Gastroesophageal sphincter (tissue), 4 donors: ENCODE measurements around the gene ACSL6.

DNA sequence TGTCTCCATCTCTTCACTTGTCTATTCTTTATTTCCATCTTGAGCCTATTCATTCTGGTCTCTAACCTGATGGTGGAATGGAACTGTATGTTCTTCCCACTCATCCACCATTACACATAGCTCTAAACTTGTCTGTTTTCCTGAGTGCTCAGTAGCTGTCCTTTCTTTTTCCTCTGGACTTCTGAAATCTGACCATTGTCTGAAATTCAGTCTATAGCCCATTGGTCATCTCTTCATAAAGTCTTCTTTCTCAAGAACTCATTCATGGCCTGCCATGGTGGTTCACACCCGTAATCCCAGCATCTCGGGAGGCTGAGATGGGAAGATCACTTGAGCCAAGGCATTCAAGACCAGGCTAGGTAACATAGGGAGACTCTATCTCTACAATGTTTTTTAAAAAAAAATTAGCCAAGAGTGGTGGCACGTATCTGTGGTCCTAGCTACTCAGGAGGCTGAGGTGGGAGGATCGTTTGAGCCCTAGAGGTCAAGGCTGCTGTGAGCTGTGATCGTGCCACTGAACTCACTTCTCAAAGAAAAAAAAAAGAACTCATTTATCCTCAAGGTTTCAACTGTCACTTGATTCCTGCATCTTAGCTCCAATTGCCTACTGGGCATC, 29.2 kb upstream of the SLC12A2 start:
- PRO-cap, result no peak
- RAMPAGE, long total RNA, 4 experiments, result no peak in any of the 4 experiments

DNA sequence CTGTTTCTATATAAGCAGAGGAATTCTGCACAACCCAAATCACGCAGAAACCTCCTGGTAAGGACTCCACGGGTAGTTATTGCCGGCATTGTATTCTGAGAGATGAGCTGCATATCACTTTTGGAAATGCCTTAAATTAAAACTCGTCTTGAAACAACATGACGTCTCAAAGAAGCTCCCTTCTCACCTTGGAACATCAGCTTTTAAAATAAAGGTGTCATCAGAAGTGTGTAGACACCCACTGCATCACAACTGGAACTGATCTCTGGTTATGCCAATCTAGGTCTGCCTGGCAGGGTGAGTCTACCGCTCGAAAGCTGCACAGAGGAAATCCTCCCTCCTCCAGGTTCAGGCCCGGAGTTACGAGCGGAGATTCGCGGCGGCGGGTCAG, 1.0 kb upstream of the SLC12A2 start:
- PRO-cap, result no peak
- RAMPAGE, long total RNA, 4 experiments, result no peak in any of the 4 experiments

DNA sequence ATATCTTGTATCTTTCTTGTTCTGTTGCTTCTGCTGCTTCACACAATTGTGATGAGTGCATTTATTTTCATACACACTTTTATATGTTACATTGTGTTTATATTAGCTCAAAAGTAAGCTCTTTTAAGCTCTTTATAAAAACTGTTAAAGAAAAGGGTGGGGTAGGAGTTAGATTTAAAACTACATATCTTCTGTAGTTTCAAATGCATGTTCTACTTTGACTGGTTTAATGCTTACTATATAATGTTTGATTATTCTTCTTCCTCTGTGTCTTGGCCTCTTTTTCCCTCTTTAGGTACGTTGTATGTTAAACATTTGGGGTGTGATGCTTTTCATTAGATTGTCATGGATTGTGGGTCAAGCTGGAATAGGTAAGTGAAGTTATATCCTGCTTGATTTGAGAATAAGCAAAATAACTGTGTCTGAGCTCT, 30.4 kb downstream of the SLC12A2 start:
- PRO-cap, result no peak
- RAMPAGE, long total RNA, 4 experiments, result no peak in any of the 4 experiments

DNA sequence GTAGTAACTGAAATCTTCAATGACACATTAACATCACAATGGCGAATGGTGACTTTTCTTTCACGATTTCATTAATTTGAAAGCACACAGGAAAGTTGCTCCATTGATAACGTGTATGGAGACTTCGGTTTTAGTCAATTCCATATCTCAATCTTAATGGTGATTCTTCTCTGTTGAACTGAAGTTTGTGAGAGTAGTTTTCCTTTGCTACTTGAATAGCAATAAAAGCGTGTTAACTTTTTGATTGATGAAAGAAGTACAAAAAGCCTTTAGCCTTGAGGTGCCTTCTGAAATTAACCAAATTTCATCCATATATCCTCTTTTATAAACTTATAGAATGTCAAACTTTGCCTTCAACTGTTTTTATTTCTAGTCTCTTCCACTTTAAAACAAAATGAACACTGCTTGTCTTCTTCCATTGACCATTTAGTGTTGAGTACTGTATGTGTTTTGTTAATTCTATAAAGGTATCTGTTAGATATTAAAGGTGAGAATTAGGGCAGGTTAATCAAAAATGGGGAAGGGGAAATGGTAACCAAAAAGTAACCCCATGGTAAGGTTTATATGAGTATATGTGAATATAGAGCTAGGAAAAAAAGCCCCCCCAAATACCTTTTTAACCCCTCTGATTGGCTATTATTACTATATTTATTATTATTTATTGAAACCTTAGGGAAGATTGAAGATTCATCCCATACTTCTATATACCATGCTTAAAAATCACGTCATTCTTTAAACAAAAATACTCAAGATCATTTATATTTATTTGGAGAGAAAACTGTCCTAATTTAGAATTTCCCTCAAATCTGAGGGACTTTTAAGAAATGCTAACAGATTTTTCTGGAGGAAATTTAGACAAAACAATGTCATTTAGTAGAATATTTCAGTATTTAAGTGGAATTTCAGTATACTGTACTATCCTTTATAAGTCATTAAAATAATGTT, 103.4 kb downstream of the SLC12A2 start:
- PRO-cap, result no peak
- RAMPAGE, long total RNA, 4 experiments, result no peak in any of the 4 experiments

DNA sequence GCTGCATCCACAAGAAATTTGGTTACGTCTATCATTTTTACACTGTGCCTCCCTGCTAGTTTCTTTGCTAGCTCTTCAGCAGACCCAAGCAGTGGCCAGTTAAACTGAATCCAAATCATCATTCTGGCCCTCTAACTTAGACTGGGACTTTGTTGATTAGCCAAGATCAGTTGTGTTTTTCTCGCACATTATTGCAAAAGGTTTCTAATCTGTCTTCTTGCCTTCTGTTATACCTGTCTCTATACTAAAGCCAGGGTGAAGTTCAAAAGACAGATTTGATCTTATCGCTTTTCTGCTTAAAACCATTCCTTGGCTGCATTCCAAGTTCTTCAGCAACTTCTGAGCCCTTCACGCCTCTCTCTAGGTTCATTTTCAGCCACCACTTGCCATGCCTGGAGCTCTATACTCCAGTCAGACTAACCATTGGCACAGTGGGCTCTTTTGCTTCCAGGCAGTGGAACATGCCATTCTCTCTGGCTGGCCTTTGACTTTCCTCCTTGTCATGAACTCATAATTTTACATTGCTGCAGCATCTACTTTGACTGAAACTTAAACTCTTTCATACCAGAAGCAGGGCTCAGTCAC, 114.3 kb downstream of the SLC12A2 start:
- PRO-cap, result no peak
- RAMPAGE, long total RNA, 4 experiments, result no peak in any of the 4 experiments

DNA sequence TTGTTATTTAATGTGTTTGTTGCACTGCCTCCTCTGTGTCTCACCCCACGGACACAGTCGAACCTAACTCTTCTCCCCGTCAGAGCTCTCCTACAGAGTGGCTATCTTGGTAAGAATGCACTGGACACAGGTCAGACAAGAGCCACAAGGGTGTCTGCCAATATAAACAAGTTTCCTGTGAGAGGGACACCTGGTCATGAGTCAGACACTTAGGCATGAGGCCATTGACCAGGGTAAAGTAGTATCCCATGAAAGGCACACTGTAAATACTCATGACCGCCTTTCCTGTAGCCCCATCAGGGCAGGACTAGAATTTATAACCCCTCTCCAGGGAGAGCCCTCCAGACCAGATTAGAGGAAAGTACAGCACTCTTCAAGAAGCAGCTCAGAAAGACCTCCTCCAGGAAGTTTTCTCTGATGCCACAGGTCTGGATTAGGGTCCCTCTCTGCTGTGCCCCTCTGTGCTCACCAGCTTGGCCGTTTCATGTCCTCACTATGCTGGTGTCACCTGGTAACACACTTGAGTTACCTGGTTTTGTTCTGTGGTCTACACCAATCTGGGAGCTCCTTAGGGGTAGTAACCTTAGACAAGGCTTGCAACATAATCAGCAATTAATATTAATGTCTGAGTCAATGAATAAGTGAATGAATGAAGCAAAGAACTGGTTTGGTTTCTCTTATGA, 115.7 kb downstream of the SLC12A2 start:
- PRO-cap, result no peak
- RAMPAGE, long total RNA, 4 experiments, result no peak in any of the 4 experiments

GRCh38 chr5:128258805-128259540, 175.4 kb downstream of the SLC12A2 start:
- PRO-cap, result no peak
- RAMPAGE, long total RNA, 4 experiments, result no peak in any of the 4 experiments

GRCh38 chr5:128920626-128921370, 44.5 kb upstream of the SLC27A6 start:
- PRO-cap, result no peak
- RAMPAGE, long total RNA, 4 experiments, result no peak in any of the 4 experiments

DNA sequence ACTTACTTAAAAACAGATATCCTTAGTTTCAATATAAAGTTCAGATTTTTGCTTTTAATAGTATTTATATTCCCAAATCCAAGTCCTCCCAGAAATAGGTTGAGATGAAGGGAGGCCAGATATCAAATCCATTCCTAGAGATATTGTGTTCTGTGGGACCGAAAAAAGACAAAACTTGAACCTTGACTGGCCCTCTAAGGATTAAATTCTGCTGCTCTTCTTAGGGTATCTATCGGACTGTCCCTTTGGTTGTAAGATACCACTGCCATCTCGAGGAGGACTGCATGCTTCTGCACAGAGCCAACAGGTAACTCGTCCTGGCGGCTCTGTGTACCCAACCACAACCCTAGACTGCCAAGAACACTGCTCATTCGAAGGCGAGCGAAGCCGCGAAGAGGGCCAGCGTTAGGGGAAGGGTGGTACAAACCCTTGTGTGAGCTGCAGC, 588 bp upstream of the ISOC1 start:
- PRO-cap, result bidirectional peak, plus-strand start at position 370 of the sequence, minus-strand start at position 365 of the sequence
- RAMPAGE, long total RNA, 4 experiments, result no peak in any of the 4 experiments

DNA sequence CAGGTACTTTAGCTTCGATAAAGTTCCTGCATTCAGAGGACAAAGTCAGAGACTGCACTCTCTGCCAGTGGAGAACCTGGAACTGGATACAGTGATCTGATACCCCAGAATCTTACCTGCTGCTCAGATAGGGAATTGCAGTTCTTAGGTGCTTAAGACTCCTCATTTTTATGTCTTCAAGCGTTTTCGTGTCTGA, 1.8 kb downstream of the ISOC1 start:
- PRO-cap, result unidirectional peak, minus-strand start at position 84 of the sequence
- RAMPAGE, long total RNA, 4 experiments, result no peak in any of the 4 experiments

GRCh38 chr5:131019778-131020352, 145.2 kb downstream of the HINT1 start:
- PRO-cap, result no peak
- RAMPAGE, long total RNA, 4 experiments, result no peak in any of the 4 experiments

GRCh38 chr5:131212478-131213025, 41.8 kb downstream of the LYRM7 start:
- PRO-cap, result no peak
- RAMPAGE, long total RNA, 4 experiments, result no peak in any of the 4 experiments

GRCh38 chr5:131245211-131245615, 18.6 kb upstream of the CDC42SE2 start:
- PRO-cap, result no peak
- RAMPAGE, long total RNA, 4 experiments, result no peak in any of the 4 experiments

GRCh38 chr5:131251145-131251527, 12.7 kb upstream of the CDC42SE2 start:
- PRO-cap, result no peak
- RAMPAGE, long total RNA, 4 experiments, result no peak in any of the 4 experiments

GRCh38 chr5:131382879-131383447, 119.1 kb downstream of the CDC42SE2 start:
- PRO-cap, result no peak
- RAMPAGE, long total RNA, 4 experiments, result no peak in any of the 4 experiments

DNA sequence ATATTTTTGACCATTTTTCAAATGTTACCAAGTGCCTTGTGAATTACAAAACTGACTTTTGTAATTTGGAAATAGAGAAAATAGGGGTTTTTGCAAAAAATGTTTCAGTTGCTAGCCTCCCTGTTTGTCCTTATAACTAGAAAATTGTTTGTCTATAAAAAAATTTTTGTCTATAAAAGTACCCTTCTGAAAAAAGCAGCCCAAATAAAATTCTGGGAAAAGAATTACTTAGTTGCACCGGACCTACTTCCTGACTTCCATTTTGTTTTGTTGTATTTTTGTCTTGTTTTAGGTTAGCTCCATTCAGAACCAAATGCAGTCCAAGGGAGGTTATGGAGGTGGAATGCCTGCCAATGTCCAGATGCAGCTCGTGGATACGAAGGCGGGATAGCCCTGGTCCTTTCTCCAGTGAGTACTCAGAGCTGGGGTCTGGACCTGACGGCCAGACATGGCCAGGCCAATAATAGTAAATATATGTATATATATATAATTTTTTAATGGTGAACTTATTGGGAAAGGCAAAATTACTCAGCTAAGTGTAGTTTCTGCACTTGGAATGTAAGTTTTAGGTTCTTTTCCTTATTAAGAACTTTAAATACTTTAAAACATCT, 127.0 kb downstream of the CDC42SE2 start:
- PRO-cap, result no peak
- RAMPAGE, long total RNA, 4 experiments, result no peak in any of the 4 experiments

GRCh38 chr5:131548129-131548591, 86.9 kb downstream of the RAPGEF6 start:
- PRO-cap, result no peak
- RAMPAGE, long total RNA, 4 experiments, result no peak in any of the 4 experiments

GRCh38 chr5:131576558-131577382, 58.3 kb downstream of the RAPGEF6 start:
- PRO-cap, result no peak
- RAMPAGE, long total RNA, 4 experiments, result no peak in any of the 4 experiments

DNA sequence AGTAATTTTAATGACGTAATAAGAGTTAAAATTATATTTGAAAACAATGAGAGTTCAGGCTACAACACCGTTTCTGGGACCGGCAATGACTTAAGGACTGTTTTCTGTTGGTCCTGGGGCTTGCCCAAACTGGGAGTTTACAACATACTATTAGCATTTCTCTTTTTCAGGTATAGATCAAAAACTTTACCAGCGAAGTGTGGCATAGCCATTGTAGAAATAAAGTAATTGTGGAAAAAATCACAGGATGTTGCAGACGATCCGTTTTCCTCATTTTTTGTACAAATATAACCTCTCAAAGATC, 1.2 kb upstream of the RAPGEF6 start:
- PRO-cap, result bidirectional peak, plus-strand start at position 64 of the sequence, minus-strand start outside the sequence; unidirectional peak, minus-strand start at position 92 of the sequence
- RAMPAGE, long total RNA, 4 experiments, result no peak in any of the 4 experiments

- PRO-cap, result no peak
- RAMPAGE, long total RNA, 4 experiments, result no peak in any of the 4 experiments
Measured at GRCh38 chr5:132011431-132012541, at the start of gene ACSL6. Gene ACSL6, minus strand, starts transcription at chr5:132011658.